Mucosa of descending colon (tissue), 1 donor: ENCODE results near the gene DYNC1LI1.

DNA sequence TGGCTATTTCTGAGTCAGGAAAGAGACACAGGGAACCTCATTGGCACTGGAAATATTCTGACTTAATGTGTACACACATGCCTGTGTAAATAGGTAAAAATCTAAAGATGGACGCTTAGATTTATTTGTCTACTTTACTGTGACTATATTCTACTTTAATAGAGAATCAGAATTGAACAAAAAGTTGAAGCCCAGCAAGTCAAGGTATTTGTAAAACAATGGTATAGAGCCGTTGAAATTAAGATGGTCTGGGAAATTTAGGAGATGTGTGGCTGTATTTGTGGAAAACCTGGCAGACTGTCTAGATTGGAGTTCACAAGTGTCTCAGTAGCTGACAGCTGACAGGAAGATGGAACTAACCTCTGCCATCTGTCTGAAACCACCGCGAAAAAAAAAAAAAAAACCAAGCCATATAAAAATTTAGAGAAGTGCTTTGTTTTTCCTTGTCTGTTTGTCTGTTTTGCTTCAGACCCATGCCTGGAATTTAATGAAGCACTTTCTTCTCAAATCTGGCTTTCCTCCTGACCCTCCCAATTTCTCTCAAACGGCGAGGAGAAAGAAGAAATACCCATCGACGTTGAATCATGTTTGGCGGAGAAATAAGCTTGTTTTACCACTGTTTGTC lies 110.7 kb upstream of the TGFBR2 start:
- PRO-cap, result no peak

GRCh38 chr3:30496456-30496993 lies 109.9 kb upstream of the TGFBR2 start:
- PRO-cap, result bidirectional peak, plus-strand start at chr3:30496912, minus-strand start at chr3:30496599

GRCh38 chr3:30629258-30630303 lies 23.2 kb downstream of the TGFBR2 start:
- PRO-cap, result no peak

- PRO-cap, result no peak
Measured at GRCh38 chr3:30648927-30649600, 42.7 kb downstream of the TGFBR2 start.

DNA sequence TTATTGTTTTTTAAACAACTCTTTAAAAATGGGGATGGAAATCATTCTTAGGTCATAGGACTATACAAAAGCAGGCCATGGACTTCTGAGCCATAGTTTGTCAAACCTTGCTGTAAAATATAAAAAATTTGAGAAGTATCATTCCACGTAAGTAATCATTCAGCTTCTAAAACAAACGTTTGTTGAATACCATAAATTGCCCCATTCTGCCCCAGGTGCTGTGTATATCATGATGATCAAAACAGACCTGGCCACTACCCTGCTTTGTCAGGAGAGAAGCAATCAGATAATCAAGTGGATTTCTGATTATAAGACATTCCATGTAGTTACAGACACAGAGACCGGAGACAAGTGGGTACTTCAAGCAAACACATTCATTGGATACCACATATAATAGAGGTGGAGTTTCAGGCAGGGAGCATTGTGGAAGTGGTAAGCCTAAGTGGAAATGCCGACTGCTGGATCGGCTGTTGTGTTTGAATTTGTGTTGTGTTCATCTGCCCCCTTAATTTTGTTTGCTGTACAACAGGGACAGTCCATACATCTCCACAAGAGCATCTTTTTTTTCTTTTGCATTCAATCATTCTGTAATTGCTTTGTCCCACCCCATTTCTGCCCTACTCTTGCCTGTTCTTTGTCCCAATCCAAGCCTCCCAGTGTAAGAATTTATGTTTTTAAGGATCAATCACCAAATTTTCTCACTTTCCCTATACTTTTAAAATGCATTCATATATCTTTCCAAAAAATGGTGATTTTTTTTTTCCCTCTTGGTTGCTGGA lies 61.8 kb downstream of the TGFBR2 start:
- PRO-cap, result no peak

DNA sequence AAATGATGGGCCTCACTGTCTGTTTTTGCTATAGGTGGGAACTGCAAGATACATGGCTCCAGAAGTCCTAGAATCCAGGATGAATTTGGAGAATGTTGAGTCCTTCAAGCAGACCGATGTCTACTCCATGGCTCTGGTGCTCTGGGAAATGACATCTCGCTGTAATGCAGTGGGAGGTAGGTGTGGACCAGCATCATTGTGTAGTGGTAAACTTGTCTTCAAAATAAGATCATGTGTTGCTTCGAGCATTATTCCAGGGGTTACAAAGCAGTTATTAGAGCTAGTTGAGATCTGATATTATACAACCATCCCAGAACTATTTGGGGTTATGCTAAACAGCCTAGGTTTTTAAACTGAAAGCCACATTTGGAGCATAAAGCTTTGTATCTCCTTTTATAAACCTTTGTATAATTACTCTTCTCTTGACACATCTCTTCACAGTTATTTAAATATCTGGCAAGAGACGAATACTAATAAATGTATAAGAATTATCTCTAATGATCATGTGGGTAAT lies 67.7 kb downstream of the TGFBR2 start:
- PRO-cap, result no peak

DNA sequence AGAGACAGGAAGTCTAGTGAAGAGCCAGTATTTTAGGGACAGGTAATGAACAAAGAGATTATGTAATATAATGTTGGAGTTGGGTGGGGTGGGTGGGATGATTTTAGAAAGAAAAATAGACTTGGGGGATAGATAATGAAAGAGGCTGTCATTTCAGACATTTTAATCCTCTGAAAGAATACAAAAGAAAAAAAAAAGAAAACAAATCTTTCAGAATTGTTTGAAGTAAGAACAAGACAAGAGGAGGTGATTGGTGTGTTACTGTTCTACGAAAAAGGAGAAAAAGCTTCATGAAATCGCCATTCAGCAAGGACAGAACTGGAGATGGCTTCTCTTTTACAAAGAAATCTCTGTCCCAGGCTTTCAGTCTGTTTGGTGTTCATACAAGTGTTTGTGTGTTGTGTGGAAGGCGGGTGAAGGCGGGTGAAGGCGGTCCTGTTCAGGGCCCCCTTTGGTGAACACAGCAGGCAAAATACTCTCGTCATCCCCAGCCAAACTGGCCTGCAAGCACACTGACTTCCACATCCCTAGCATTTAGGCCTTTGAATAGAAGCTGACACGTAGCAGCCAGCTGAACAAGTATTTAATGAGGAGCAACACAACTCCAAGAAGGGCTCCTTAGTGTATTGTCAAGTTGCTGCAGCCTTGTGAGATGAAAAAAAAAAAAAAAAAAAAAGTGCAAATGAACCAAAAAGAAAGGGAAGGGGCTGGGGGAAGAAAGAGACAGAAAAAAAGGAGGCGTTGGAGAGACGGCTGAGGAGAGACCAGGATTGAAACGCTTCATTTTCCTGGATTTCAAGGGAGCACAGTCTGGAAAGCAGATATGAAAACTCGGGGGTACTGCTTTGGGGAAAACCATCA lies 74.3 kb downstream of the TGFBR2 start:
- PRO-cap, result no peak

- PRO-cap, result no peak
Measured at GRCh38 chr3:30695979-30696755, 89.8 kb downstream of the TGFBR2 start.

- PRO-cap, result no peak
Measured at GRCh38 chr3:31226747-31228031, 305.5 kb upstream of the STT3B start.

DNA sequence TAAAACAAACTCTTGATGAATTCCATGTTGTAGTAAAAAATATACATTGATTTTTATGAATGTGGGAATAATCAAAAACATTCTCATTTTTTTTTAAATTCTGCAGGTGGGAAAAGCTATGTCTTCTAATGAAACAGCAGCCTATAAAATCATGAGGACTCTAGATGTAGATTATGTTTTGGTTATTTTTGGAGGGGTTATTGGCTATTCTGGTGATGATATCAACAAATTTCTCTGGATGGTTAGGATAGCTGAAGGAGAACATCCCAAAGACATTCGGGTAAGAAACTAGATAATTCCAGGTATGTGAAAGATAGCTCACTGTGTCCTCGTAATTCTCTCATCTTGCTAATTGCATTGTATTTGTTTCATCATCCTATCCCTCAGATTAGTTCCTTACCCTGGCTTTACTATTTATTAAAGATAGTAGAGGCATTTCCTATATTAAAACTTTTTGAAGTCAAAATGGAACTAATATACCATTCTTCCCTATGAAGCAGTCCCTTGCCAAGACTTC lies 93.2 kb downstream of the STT3B start:
- PRO-cap, result no peak

DNA sequence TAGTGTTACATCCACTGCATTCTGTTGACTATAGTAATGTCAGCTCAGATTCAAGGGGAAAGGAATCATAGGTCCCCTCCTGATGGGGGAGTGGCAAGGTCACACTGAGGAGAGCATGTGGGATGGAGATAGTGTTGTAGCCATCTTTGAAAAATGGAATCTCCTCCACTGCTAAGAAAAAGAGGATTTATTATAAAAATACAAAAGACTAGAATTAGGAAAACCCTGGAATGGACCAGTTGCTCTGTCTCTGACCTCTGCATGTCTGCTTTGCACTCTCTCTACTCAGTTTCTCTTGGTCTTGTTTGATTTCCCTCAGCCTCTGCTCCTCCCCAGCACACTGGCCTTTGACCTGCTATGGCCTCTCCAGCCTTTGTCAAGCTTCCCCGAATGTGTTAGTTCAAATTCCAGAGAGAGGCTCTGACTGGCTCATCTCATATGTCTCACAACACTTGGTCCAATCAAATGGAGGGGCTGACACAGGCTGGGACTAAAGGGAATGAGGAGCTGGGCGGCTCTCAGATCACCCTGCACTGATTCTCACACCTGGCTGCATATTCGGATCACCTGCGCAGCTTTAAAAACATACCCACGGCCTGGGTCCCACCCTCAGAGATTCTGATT lies 52.5 kb upstream of the CMTM8 start:
- PRO-cap, result no peak

GRCh38 chr3:32253290-32253489 lies 14.7 kb downstream of the CMTM8 start:
- PRO-cap, result no peak

GRCh38 chr3:32398372-32398950 lies 6.8 kb downstream of the CMTM7 start:
- PRO-cap, result no peak

GRCh38 chr3:32421870-32422800 lies 30.5 kb downstream of the CMTM7 start:
- PRO-cap, result no peak

DNA sequence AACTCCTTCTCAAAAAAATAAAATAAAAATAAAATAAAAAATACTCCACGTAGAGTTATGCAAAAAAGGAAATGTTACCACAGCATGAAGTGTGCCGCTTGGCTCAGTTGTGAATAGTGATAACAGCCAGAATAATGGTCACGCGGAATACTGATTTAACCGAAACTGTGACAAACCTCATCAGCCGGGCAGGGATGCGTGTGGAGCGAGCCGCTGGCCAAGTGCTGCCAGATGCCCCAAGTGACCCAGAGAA lies 35.4 kb downstream of the CMTM6 start:
- PRO-cap, result no peak

DNA sequence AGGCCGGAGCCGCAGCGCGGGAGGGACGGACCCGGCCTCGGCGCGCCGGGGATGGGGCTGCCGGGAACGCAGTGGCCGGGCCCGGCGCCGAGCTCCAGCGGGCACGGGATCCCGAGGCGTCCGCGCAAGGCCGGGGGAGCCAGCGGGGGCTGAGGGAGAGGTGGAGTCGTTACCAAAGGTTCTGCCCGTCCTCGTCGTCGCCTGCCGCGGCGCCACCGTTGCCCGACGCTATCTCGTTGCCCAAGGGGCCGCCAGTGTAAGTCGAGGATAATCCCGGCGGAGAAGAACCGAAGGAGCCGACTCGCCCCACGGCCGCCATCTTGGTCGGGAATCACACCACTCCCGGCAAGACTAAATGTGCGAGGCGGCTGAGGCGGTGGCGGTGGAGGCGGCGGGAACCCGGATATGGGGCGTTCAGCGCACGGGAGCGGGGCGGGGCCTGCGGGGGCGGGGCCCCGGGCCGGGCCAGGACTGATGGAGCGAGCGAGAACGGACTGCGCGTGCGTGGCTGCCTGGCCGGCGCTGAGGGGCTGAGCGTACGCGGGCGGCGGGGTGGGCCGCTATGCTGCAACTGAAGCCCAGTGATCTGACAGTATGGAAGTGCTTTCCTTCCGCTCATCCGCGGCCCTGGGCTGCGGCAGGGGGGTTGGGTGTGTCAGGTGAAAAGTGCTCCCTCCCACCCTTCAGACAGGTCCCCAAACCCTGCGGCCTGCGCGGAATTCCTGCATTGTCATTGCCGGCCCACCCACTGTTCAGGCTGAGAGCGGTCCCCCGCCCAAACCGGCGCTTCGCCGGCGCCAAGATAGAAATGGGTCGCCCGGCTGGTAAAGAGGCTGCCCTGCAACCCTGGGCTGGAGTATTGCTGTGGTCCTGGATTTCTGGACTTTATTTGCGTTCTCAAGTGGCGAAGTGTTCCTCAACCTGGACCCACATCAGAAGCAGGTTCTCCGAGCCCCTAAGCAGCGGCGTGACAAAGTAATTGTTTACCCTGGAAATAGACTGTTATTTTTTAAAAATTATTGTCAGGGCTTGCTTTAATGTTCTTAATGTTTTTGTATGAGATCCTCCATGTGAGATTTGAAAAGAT lies at the start of gene DYNC1LI1:
Gene DYNC1LI1 (minus strand): TSS at position 407 of the 1,087 bp plus-strand sequence.
- PRO-cap, result bidirectional peak, plus-strand start at position 501 of the sequence, minus-strand start at position 407 of the sequence

GRCh38 chr3:32821129-32821530 lies 3.3 kb downstream of the TRIM71 start:
- PRO-cap, result no peak

DNA sequence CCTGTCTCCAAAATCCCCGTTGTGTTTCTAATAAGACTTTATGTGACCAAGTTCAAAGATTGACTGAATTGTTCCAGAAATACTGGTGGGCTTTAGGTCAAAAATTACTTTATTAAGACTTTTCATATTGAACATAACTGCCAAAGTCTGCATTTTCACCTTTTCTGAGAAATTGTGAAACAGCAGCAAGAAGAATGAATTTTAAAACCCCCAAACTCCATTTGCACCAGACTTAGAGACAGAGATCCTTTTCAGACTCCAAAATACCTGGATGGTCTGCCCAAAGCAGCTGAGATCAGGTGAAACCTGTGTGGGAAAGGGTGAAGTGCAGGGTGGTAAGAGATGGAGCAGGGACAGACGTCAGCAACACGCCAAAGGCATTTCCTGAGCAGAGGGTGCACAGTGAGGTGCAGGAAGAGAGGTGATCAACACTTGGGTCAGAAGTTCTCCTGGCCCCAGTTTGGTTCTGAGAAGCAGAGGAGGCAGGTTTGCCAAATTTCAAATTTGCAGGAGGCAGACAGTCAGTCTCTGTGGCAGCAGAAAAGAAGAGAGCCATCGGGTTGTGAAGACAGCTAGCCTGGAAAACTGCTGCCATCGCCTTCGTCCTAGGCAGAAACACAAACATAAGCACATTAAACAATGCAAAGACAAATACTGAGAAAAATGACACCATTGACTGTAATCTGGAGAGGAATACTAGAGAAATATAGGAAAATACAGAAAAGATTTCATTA lies 9.7 kb downstream of the CCR4 start:
- PRO-cap, result unidirectional peak, plus-strand start at position 458 of the sequence

- PRO-cap, result no peak
Measured at GRCh38 chr3:33000993-33001591, 49.6 kb downstream of the CCR4 start.

DNA sequence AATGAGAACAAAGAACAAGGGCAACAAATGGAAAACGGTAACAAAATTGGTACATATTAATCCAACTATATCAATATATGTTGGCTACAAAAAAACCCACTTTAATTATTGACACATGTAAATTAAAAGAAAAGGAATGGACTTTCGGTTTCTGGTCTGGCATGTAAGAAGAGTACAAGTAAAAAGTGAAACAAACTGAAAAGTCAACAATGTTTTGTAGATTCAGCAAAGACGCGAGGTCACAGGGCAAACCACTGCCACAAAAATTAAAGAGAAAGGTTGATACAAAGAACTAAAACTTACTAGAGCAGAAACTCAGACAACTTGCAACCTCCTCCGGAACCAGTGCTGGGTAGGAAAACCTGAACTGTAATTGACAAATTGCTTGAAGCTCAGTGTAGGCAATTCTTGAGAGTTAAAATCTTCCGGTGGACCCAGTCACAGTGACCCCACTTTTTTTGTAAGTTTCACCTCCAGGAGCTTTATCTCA lies 110.6 kb upstream of the ARPP21 start:
- PRO-cap, result no peak